ENCODE data around the gene SERPINB7.

DNA sequence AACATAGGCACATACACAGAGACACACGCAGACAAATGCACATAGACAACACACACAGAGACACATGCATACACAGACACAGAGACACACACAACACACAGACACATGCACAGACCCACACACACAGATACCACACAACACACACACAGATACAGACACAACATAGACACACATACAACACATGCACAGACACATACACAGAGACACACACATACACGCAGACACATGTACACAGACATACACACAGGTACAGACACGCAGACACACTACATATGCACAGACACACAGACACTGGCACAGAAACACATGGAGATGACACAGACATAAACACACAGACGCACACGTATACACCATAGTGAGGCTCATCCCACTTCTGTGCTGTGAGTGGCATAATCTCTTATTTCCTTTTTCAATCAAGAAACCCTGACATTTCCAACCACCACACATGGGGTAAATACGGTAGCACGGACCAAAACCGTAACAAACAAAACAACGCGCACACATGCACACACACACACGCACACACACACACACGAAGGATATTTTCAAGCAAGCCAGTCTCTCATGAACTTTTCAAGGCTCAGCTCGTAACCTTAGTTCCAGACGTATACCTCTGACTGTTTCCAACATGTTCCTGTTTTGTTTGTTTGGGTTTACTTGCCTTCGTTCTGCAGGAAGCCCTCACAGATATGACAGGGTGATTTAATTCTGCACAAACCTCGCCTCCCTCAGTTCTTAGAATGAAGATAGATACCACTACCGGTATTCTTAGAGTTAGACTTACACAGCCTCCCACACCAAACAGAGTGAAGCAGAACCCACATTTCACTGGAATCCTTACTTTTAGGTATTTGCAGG, 119.9 kb downstream of the BCL2 start:
- PRO-cap, result no peak

GRCh38 chr18:63237649-63238414, 81.7 kb downstream of the BCL2 start:
- PRO-cap, result no peak

DNA sequence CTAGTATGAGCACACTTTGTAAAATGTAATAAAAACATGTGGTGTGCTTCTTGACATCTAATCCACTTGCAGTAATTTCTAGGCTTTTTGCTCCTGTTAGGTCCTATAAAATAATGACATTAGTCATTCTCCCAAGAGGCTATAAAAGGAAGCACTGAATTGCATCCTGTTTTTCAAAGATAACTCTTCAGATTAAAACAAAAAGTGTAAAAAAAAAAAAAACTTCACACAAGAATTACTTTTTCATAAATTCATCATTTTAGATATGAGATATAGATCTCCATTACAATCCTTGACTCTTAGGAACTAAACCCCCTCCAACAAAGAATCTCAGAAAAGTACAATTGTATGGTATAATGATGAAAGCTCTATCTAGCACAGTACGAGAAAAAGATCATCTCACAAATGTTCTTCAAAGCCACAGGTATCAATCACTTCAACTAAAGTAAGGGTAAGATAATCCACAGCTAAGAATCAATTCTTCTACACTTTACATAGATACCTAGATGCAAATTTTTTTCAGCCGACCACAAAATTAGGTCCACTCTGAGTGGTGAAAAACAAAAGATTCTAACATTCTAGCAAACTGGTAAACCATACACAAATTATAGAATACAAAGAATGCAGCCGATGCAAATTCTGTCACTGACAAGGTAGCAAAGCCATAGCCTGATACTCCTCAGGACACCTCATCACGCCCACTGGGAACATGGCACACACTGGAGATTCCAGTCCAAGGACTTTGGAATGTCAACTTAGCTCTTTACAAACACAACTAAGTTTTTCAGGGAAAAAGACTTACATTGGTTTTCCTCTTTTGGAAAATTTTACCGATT, 2.6 kb downstream of the BCL2 start:
- PRO-cap, result no peak

GRCh38 chr18:63426123-63426621, 3.9 kb upstream of the VPS4B start:
- PRO-cap, result no peak

- PRO-cap, result no peak
These were observed 5.1 kb upstream of the VPS4B start for GRCh38 chr18:63427416-63427792.

GRCh38 chr18:63472422-63472834, 4.3 kb upstream of the SERPINB5 start:
- PRO-cap, result no peak

DNA sequence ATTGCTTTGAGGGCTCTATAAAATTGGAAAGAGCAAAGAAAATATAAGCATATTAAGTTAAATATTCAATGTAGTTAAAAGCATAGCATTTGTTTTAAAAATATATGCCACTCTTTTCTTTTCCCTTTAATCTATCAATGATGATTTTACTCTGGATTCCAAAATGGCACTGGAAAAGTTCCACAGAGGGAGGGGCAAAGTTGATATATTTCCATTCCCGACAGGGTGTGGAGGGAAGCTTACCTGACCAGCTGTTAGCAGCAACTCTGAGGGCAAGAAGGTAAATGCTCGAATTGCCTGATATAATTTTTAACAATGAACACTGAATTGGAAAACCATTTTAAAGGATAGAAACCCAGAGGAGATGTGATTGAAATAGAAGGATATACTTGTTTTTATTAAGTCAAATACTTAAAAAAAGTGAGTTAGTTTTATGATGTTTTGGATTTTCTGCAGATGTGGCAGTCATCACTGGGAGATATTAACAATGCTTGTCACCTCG, 4.6 kb downstream of the SERPINB12 start:
- PRO-cap, result no peak

DNA sequence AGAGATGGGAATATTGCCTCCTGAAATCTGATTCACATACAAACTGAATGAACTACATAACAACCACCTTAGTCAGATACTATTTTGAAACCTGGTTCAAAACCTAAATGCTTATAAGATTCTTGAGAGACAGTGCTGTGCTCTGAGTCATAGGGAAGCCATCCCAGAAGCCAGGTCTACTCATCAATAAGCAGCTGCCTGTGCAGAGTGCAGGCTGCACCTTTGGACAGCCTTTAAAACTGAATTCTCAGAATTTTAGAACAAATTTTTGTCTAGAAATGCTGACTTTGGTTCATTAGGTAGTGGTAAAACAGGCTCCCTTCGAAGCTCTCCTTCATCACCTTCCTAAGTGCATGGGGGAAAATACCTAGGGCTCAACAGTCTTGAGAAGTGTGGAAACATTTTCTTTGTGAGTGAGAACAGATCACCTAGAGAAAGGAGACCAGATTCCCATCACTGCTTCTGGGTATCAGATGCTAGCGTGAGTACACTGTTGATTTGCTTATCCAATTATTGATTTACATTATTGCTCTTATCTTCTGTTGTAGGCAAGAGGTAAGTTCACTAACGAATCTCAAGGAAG, at the start of gene SERPINB7:
Gene SERPINB7 (plus strand): TSS at position 183 of the 583 bp plus-strand sequence.
- PRO-cap, result no peak

GRCh38 chr18:63869399-63869986, 18.0 kb upstream of the SERPINB2 start:
- PRO-cap, result no peak

DNA sequence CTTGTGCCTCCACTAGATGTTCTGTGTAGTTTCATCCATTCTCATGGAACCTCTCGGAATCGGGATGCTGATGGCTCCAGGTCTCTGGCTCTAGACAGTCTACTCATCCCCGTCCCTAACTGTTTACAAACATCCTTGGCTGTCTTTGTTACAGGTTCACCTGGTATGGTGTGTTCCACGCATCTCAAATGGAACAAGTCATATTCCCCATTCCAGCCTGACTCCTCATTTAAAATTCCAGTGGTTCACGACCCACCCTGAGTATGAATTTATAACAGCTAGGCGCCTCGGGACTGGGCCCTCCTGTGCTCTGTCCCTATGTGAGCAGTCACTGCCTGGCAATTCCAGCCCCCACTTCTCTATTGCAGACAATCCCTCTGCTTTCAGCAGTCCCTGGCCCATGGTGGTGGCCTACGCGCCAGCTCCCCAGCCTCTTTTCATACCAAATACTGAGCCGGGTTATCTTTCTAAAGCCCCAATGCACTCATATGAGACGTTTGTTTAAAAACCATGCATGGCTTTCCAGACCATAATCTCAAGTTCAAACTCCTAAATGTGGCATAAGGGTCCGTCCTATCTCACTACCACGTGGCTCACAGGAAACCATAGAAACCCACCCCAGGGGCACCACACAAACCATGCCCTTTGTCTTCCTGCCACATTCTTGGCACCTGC, 1.5 kb downstream of the SERPINB8 start:
- PRO-cap, result no peak

GRCh38 chr18:66640524-66640795, 36.6 kb upstream of the CDH19 start:
- PRO-cap, result no peak

- PRO-cap, result no peak
These were observed 28.9 kb upstream of the CCDC102B start for GRCh38 chr18:68769057-68769360.

GRCh38 chr18:70047973-70048310, 100.3 kb upstream of the CD226 start:
- PRO-cap, result no peak

- PRO-cap, result no peak
These were observed 4.4 kb downstream of the SOCS6 start for GRCh38 chr18:70293187-70293609.

DNA sequence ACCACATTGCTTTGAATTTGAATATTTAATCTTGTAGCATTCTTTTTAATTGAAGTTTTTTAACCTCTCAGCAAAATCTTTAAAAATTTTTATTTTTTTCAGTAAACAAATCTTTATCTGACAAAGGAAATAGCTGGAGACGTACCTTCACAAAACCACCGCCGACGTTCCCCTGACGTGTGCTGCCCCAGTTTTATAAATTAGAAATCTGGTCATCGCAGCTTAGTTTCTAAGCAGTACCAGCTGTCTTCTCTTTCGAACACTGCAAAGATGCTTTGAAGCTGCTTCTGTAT, 264.7 kb downstream of the SOCS6 start:
- PRO-cap, result no peak

GRCh38 chr18:74064365-74064831, 83.2 kb downstream of the FBXO15 start:
- PRO-cap, result no peak

DNA sequence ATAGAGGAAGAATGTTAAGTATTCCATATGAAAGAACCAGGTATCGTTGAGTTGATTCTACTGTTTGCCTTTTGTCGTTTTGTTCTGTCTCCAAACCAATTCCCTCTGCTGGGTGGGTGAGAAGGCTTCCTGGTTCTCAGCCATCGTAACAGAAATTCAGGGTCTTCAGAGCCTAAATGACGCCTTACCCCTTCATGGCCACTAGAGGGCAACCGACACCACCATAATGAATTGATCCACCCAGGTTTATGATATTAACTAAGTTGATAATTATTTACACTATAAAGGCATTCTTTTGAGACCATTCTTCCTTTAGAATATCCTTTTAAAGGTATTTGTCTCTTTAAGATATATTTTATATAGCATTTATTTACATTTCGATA, 48.0 kb downstream of the TIMM21 start:
- PRO-cap, result no peak

GRCh38 chr18:74216704-74216925, 68.3 kb downstream of the TIMM21 start:
- PRO-cap, result no peak

GRCh38 chr18:74241986-74242301, 49.8 kb downstream of the CYB5A start:
- PRO-cap, result no peak

DNA sequence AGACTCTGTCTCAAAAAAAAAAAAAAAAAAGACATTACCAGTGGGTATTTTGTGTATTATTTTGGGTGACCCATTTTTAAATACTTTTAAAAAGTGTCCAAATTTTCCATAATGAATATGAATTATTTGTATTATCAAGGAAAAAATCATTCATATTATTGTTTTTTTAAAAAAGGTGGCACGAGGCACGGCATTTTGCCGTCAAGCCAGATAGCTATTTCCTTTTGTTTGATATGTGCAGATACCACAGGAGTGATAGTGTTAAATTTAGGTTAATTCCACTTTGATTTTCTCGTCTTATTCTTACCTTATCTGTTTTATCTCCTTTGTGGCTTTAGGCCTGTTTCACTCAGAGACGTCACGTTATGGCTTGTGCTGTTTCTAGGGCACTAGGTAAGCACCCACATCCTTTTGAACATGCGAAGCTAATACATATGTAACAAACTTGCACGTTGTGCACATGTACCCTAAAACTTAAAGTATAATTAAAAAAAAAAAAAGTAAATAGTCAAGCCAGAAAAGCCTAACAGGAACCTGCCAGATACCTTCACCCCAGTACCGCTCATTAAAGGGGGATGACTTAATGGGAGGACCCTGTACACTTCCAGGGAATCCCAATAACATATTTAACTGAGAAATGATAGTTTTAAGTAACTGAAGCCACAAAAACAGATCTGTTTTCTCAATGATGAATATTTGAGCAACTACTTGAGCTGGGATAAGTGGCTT, 57.8 kb downstream of the C18orf63 start:
- PRO-cap, result no peak